PC-3 (cell line): Measurements from ENCODE around the gene DAZL.

DNA sequence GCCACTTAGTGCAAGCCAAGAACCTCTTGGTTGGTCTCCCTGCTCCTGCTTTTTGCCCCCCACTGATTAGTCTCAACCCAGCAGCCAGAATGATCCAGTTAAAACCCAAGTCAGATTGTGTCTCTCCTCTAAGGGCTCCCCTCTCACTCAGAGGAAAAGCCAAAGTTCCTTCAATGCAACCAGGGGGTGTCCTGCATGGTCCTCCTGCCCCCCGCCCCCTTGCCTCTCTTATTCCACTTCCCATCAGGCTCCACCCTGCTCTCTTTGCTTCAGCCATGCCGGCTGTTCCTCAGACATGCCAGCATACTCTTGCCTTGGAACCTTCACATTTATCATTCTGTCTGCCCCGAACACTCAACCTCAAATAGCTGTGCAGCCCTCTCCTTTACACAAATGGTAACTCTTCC lies 948 bp upstream of the GALNT15 start:
- RAMPAGE, long total RNA, result no peak

- RAMPAGE, long total RNA, result no peak
Measured at GRCh38 chr3:16173936-16174316, 554 bp upstream of the GALNT15 start.

DNA sequence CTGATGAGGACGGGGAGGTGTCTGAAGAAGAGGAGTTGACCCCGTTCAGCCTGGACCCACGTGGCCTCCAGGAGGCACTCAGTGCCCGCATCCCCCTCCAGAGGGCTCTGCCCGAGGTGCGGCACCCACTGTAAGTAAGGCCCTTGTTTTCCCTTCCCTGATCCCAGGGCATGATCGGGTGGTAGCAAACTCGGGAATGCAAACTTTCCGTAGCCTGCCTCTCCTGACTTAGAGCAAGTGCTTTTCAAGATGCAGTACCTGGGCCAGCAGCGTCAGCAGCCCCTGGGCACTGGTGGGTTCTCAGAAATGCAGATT lies 1.0 kb downstream of the GALNT15 start:
- RAMPAGE, long total RNA, result no peak

DNA sequence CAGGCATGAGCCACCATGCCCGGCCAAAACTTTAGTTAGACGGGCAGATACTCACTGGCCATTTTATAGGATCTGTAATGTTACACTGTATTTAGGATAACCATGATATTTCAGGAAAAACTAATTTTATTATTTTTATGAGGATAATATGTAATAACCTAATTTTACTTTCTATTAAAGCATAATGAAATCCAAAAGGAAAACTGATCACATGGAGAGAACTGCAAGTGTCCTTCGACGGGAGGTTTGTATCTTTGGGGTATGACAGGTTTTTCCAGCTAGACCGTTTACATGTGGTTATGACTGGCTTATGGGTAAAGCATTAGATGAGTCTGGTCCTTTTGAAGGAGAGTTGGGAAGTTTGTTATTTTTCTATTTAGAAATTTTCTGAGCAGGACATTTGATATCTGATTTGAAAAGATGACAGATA lies 6.5 kb downstream of the OXNAD1 start:
- RAMPAGE, long total RNA, result no peak

DNA sequence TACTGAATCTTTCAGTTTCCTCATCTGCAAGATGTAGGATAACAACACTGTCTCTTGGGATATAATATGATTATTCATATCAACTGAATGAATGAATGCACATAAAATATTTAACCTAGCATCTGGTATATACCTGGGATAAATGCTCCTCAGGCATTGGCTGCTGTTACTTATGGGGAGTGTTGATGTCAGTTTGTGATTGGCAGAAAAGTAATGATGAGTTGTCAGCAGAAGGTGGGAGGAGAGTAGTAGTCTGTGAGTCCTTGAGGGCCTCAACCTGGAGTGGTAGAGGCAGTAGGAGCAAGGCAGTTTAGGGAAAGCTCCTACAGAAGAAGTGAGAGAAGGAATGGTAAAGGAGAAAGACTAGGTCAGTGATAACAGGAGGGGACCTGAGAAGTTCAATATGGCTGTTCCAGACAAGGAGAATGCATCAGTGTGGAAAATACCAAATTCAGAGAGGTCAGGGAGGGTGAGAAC lies 18.4 kb downstream of the OXNAD1 start:
- RAMPAGE, long total RNA, result no peak

- RAMPAGE, long total RNA, result no peak
Measured at GRCh38 chr3:16322101-16322718, 57.2 kb downstream of the OXNAD1 start.

DNA sequence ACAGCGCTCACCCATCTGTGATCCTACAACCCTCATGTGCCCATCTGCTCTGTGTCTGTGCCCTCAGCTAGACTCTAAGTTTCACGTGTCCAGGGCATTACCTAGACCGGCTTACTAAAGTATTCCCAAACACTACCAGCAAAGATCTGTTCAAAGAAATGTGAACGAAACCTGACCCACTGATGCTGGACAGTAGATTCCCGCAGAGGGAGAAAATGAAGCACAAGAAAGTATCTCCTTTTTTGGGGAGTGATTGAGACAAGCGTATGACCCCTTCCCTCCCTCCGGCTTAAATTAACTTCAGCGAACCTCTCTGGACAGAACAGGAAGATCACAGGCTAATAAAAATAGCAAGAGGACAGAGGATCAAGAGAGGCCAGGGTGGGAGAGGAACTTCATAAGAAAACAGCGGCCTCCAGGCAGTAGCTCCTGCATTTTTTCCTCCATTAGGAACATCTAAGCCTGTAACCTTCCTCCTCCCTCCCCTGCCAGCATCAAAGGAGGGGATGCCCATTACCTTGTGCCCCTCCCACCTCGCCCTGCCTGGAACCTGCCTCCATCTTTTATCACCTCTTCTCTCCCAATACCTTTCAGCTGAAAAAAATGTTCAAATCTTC lies 113.0 kb downstream of the RFTN1 start:
- RAMPAGE, long total RNA, result no peak

DNA sequence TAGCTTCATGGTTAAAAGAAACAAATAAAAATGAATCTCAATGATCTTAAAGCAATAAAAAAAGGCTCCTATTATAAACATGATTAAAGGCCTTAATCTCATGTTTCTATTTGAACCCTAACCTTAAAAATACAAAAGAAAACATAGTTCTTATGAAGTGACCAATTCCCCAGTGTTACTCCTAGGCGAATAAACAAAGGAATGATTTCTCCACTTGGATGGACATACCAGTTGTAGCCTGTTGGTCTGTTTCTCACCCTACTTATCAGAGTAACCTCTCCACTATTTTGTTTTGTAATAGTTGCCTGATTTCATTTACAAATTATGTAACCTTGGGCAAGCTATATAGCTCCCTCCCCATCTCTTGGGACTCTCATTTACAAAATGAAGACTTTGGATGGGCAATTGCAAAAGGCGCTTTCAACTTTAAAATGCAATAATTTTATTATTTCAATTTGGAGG lies 74.4 kb downstream of the RFTN1 start:
- RAMPAGE, long total RNA, result no peak

DNA sequence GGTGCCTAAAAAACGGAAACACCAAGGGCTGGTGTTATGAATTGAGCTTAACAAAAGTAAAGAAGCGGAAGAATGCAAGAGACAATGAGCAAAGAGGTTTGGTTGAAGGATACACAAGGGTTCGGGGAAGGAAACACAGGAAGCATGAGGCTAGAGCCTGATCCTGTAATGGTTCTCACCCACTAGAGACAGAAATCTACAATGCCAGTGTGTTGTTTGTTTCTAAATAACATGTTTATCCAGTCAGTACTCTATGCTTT lies 50.7 kb downstream of the RFTN1 start:
- RAMPAGE, long total RNA, result no peak

DNA sequence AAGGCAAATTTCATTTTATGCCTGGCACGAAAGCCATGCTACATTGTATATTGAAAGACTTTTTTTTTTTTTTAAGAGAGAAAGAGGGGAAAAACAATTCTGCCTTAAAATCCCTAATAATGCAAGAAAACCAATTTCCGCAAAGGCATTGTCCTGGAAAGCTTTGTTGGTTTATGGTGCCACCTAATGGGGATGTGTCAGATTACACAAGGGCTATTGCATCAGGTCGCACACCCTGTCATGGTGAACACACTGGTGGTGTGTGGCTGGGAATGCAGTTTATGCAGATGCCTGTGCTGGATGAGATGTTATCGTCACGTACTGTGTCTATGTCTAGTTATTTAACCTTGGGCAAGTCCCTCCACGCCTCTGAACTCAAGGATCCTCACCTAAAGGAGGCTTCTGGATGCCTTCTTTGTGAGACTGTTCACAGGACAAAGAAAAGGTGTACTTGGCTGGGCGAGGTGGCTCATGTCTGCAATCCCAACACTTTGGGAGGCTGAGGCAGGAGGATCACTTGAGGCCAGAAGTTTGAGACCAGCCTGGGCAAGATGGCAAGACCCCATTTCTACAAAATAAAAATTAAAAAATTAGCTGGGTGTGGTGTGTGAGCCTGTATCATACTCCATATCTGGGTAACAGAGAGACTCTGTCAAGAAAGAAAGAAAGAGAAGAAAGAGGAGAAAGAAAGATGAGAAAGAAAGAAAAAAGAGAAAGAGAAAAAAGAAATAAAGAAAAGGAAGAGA lies 37.4 kb upstream of the RFTN1 start:
- RAMPAGE, long total RNA, result no peak

DNA sequence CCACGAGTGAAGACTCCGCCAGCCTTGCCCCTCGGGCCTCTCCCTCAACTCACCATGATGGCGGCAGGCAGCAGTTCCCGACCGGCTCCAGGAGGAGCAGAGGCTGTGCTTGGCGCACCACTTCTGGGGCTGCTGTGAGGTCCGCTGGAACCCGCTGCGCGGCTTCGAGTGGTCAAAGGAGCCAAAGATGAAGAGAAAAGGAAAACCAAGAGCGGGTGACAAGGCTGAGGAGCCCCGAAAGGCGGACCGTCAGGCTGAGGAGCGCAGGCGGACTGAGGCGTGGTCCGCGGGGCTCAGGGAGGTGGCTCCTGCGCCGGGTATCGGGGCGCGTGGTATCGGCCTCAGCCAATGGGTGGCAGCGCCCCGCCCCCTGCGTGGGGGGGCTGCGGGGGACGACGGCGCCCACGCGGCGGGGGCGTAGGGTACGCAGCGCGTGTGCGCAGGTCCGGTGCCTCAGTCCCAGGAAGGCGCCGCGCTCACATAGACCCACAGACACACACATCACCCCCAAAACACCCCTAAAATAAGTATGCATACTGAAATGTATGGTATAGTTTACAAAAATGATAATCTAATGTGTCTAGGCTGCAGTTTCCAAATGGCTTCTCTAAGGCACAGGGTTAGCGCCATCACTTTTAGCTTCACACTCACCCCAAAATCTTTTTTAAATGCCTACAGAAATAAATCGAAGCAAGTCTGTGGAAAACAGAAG lies at the start of gene DAZL:
Gene DAZL, minus strand, starts transcription at position 274 of the 712 bp plus-strand sequence.
- RAMPAGE, long total RNA, result no peak

GRCh38 chr3:16663935-16664139 lies 58.6 kb upstream of the DAZL start:
- RAMPAGE, long total RNA, result no peak

- RAMPAGE, long total RNA, result no peak
Measured at GRCh38 chr3:16800386-16800585, 84.5 kb upstream of the PLCL2 start.

GRCh38 chr3:16801169-16801587 lies 83.6 kb upstream of the PLCL2 start:
- RAMPAGE, long total RNA, result no peak

DNA sequence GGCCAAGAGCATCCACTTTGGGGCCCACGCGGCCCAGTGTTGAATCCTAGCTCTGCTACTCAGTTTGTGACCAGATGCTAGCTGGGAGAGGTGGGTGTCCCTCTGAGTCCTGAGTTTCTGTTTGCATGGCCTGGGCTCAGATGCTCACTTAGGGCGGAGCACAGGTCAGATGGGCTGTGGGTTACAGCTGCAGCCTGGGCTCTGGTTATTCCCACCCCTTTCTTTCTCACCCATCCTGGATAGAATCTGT lies 44.9 kb upstream of the PLCL2 start:
- RAMPAGE, long total RNA, result no peak

GRCh38 chr3:16884003-16884599 lies 654 bp upstream of the PLCL2 start:
- RAMPAGE, long total RNA, result no peak

GRCh38 chr3:16897482-16897807 lies 12.7 kb downstream of the PLCL2 start:
- RAMPAGE, long total RNA, result no peak

DNA sequence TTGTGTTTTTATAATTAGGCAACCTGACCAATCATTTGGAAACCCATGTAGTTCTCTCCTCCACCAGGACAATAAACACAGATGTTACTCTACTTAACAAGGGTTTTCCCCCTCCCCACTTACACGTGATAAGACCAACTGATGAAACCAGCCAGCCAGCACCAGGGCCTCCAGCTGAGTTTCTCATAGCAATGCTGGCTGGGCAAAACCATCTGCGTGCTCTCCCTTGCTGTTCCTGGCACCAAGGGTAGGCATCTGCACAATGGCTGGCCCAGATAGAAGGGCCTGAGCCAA lies 310.4 kb downstream of the PLCL2 start:
- RAMPAGE, long total RNA, result no peak

DNA sequence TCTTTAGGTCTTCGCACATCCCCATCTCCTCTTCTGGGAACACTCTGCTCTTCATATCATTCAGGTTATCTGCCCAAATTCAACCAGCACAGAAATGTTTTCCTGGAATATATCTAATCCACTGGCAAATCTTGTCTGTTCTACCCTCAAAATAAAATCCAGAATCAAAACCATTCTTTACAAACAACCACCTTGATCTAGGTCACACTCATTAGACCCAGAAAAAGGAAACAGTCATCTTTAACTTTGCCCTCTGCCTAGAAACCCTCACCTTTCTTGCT lies 225.6 kb downstream of the TBC1D5 start:
- RAMPAGE, long total RNA, result no peak

DNA sequence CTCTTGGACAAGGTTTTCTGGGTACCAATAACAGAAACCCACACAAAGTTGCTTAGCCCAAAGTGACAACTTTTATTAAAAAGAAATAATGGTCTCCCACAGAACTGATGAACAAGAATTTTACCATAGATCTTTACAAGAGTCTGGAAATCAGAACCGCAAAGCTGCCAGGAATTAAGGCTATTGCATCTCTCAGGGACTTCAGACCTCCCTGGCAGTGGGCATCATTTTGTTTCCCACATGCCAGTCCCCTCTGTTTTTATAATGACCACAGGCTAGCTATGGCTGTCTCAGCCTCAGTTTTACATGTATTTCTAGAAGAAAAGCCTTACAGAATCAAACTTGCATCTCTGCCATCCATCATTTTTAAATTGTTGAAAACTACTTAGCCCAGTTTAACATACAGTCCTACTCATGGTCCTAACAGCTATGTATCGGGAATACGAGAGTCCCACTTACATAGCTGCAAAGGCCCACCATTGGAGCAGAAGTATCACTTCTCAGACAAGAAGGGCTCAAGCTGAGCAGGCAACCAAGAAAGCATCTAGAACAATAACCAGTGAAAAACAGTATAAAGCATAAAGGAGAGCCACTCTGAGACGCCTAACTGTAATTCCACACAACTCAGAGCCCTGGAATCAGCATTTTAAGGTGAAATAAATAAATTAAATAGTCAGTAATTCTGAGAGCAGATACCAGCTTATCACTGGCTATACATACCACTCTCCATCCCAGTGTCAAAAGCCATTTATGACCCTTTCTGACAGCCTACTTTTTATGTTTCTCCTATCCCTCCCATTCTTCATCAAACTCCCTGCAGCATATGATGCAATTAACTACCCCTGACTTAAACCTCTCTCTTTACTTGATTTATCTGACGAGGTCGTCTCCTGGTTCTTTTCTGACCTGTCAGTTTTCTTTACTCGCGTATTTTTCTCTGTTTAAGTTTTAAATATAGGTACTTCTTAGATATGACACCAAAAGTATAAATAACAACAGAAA lies 29.9 kb downstream of the TBC1D5 start:
- RAMPAGE, long total RNA, result no peak